Thoracic aorta endothelial cell (primary cell): ENCODE data around the gene TTC32.

- CAGE, long polyA plus RNA = no peak
Observed at GRCh38 chr2:15749803-15750176, 158.1 kb downstream of the DDX1 start.

GRCh38 chr2:15838507-15838868 lies 101.9 kb upstream of the MYCN start:
- CAGE, long polyA plus RNA = no peak

DNA sequence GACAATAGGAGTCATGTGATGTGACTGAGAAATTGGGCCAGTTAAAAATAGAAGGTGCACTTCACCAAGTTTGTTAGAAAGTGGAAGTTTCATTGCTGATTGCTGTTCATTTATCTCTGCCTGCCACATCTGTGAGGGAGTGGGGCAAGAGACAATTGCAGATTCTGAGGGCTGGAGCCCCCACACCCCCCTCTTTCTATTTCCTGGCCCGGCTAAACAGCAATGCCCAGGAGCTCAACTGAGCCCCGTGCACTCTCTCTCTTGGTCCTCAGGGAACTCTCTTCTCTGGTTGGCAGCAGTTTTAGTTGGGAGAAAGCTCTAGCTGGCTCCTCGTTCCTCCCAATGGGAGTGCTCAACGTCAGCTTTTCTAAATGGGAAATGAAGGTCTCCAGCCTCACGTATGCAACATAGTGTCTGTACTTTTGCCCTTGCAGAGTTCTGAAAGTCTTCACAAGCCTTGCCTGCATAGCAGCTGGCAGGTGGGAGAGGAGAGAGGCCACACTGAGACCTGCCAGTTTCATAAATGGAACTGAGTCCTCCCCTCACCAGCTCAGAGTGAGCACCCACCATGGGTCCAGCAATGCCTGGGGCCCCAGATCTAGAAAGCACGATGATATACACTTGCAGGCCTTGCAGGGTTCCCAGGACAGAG lies 115.7 kb downstream of the MYCN start:
- CAGE, long polyA plus RNA = no peak

- CAGE, long polyA plus RNA = no peak
Observed at GRCh38 chr2:16374503-16374961, 291.1 kb downstream of the CYRIA start.

DNA sequence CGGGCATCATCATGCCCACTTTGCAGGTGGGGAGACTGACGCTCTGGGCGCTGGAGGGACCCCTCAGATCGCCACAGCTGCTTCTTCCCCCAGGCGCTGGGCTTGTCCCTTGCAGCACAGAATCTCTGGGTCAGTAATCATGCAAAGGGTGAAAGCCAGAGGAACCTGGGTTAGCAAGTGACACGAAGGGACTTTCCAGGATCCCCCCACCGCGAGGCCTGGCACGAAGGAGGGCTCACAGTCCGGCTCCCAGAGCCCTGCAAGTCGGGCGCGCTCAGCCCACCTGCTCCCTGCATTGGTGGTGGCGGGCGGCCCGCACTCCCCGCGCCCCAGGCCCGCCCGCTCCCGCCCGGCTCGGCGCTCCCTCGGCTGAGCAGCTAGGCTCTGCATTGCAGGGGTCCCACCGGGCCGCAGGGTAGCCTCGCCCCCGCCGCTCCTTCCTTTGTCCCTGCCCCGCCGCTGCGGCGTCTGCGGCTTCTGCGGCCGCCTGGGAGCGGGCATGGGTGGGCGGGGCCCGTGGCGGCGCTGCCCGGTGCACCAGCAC lies 157.7 kb downstream of the CYRIA start:
- CAGE, long polyA plus RNA = no peak

DNA sequence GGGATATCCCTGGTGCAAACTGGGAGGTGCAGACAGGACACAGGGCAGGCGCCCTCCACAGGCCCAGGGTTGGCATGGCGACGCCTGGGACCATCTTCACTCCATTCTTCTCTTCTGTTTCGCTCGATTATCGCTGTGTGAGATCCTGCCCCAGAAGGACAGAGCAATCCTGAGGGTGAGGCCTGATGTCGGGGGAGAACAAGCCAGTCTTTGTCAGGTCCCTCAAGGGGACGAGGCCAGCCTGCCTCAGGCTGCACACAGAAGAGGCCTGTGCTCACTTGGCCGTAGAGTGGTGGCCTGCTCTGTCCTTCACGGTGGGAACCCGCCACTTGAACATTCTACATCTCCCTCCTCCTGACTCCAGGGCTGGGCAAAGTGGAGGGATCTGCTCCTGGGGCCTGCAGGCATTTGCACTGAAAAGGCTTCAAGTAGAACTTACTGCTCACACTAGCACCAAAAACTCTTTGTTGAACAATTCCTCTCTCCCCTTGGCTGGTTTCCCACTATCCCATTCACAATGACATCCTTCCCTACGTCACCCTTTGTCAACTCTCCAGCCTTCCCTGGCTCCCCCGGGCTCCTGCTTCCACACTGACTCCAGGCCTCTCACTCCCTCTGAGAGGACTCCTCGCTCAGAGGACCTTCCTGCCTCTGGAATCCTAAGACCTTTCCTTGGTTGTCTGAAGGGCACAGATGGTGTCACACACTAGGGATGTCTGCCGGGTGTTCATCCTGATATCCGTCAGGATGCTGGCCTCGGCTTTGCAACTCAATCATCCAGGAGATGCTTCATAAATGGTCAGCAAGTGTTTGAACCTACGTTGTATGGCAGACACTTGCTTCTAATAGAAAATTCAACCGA lies 49.5 kb downstream of the CYRIA start:
- CAGE, long polyA plus RNA = no peak

GRCh38 chr2:16763309-16763749 lies 97.7 kb upstream of the CYRIA start:
- CAGE, long polyA plus RNA = no peak

DNA sequence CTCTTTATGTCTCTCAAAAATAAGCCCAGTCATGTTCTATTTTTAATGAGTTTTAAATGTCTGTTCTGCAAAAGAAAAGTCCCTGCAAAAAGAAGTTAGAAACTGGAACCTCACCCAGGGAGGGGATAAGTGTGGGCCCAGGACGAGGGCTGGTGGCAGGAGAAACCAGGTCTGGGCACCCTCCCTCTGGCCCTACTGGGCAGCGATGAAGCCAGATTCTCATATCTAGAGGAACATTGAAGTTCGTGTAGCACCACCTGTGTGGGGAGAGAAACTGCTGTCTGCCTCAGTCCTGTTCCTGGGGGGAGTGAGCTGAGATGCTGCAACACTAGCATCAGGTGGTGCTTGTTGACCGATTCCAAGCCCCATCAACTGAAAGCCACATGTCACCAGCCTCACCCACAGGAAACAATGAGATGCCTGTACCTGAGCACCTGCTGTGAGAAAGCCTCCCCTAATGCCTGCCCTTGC lies 104.8 kb downstream of the SMC6 start:
- CAGE, long polyA plus RNA = no peak

DNA sequence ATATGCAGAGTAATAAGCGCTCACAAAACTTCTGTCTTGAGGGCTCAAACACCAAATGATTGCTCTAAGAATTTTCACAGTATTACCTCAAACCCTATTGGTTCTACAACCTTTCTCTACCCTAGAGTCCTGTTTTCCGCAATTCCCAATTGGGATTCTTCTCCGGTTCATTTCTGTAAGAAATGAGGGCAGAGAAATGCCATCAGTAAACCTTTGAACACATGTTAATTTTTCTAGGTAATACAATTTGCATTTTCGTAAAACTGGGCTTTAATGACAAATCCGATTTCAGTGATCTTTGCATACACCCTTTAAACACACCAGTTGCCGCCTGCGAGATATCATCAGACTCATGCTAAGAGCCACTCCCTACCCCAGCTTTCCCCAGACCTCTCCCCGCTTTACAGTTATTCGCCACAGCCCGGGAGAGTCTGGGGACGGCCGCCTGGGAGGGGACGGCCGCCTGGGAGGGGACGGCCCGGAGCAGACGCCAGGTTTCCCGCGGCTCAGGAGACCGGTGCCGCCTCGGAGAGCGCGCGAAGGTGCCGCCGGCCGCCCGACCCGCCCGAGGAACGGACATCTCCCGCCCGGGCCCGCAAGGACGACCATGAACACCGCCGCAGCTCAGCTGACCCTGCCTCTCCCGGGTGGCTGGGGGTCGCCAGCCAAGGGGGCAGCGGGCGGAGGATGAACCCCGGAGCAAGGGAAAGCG lies 562 bp downstream of the SMC6 start:
- CAGE, long polyA plus RNA = no peak

- CAGE, long polyA plus RNA = no peak
Observed at GRCh38 chr2:17763554-17764485, 9.9 kb downstream of the GEN1 start.

GRCh38 chr2:17804138-17804807 lies 12.0 kb upstream of the MSGN1 start:
- CAGE, long polyA plus RNA = no peak

DNA sequence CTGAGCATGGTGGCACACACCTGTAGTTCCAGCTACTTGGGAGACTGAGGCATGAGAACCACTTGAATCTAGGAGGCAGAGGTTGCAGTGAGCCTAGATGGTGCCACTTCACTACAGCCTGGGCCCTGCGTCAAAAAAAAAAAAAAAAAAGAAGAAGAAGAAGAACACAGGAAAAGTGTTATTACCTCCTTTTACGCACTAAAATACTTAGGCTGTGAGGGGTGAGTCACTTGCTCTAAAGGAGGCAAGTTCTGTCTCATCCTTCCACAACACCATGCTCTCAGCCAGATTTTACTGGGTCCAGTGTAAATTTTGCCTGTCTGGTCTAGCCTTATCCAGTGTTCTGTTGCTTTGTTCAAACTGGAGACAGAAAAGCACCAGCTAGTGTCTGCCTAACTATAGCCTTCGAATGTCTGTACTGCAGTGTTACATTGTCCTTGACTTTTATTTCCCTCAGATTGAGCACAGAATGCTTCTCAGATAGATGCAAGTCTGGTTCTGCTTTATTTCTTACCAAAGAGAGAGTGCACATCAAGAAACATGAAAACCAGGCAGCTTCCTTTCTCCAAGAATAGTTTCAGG lies 3.3 kb upstream of the MSGN1 start:
- CAGE, long polyA plus RNA = no peak

DNA sequence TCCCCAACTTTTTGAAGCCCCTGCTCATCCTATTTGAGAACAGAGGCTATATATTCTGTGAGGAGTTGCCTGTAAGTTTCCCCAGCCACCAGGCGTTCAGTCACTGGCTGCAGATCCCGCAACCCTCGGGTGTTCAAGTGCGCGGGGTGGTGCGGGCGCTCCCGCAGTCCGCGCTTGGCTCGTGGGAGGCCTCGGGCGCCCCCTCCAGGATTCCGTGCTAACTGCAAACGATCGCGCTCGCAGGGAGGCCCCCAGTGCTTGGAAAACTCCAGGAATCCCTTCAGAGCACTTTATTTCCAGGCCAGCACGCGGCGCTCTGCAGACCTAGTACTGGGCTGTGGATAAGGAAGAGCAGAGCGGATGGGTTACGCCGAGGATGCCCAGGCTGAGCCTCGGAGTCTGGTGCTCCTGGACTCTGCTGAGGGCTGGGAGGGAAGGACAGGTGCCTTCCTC lies 14.3 kb downstream of the MSGN1 start:
- CAGE, long polyA plus RNA = no peak

GRCh38 chr2:18648038-18648279 lies 58.6 kb upstream of the NT5C1B start:
- CAGE, long polyA plus RNA = no peak

GRCh38 chr2:19362077-19362650 lies 3.7 kb upstream of the OSR1 start:
- CAGE, long polyA plus RNA = no peak

DNA sequence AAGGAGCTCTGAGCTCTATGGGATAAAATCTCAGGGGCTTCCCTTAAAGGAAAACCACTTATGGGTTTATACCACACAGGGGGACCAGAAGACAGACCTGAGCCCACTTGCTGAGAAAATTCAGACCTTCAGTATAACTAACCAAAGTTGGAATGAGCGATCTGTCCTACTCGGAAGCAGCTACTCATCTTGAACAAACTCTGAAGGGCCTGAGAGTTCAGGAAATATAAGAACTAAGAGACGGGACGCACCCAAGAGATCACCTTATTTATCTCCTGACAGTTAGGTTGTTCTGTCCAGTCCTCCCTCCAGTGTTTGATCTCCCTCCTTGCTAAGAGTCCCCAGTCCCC lies 239.1 kb upstream of the OSR1 start:
- CAGE, long polyA plus RNA = no peak

DNA sequence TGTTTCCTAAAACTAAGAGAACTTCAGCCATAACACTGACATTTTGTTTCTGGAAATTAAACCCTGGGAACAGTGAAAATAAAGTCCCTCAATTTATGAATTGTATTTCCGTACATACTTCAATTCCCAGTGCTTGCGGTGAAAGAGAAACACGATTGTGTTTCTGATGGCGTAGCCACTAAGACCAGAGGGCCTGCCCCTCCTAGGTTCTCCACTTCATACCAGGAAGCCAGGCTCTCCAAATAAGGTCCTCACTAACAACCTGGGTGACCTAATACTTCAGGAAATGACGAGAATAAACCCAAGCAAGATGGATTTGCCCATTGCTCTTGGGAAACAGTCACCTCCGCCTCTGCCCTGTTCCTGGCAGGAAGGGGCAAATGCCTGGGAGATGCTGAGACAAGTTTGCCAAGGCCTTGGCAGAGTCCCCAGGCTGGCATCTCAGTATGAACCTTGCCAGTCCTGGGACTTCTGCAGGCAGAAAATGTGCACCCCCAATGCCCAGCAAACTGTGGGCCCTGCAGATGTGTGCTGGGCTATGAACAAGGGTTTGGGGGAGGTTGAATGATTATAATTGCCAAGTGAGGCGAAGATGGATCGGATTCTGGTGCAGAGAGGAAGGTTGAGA lies 41.7 kb downstream of the TTC32 start:
- CAGE, long polyA plus RNA = no peak

- CAGE, long polyA plus RNA = no peak
Observed at GRCh38 chr2:19901829-19902432, at the start of gene TTC32. TTC32 (minus strand) TSS chr2:19901983.

DNA sequence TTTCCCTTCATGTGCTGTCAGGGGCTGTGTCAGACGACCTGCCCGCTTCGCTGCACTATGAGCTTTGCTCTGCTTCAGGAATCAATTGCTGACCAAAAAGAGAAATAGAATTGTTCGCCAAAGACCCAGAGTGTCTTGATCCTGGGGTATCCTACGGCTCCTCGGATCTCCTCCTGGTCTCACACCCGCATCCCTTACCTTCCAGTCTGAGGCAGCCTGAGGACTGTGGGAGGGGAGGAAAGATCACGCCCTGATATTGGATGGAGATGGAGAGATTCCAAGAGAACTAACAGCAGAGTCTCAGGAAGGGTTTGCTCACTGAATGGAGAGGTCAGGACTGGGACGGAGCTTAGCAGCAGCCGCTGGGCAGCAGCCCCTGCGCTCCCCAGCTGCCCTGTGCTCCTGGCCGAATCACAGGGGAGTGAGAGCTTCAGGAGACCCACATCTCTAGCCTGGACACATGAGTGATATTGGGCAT lies 665 bp downstream of the MATN3 start:
- CAGE, long polyA plus RNA = no peak

DNA sequence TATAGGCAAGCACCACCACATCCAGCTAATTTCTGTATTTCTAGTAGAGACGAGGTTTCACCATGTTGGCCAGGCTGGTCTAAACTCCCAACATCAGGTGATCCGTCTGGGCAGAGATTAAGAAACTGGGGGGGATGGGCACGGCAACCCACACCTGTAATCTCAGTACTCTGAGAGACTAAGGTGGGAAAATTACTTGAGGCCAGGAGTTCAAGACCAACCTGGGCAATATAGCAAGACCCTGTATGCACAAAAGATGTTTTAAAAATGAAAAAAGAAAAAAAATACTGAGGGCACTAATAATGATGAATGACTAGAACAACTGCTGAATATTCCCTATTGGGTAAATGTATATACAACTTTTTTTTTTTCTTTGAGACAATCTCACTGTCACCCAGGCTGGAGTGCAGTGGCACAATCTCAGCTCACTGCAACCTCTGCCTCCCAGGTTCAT lies 12.8 kb downstream of the LAPTM4A start:
- CAGE, long polyA plus RNA = no peak